A375 (cell line): Measurements from ENCODE around the genes PUSL1, ATAD3C and CALML6.

DNA sequence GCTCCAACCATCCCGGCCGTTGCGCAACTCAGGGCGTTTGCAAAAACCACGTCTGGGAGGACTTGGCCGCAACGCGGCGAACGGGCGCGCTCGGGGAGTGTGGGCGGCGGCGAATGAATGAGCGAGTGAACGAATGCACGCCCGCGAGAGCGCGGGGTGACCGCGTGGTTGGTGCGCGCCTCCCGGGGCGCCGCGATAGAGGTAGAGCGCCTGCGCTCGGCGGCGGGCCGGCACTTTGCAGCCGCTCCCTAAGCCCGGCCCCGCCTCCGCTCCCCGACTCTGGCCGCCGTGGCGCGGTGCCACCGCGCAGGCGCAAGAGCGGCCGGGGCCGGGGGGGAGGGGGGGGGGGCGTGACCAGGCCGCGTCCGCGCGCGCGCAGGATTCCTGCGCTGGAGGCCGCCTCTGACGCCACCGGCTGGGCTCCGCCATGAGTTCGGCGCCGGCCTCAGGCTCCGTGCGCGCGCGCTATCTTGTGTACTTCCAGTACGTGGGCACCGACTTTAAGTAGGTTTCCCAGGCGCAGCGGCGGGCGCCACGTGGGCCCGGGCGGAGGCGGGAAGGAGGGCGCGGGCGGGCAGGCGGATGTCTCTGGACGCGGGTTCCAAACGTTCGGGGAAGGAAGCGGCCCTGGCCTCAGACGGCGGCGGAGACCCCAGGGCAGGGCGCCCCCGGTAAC is at the start of gene PUSL1:
Gene PUSL1 (plus strand): TSS at position 381 of the 676 bp plus-strand sequence.
- RAMPAGE, long total RNA: no peak

DNA sequence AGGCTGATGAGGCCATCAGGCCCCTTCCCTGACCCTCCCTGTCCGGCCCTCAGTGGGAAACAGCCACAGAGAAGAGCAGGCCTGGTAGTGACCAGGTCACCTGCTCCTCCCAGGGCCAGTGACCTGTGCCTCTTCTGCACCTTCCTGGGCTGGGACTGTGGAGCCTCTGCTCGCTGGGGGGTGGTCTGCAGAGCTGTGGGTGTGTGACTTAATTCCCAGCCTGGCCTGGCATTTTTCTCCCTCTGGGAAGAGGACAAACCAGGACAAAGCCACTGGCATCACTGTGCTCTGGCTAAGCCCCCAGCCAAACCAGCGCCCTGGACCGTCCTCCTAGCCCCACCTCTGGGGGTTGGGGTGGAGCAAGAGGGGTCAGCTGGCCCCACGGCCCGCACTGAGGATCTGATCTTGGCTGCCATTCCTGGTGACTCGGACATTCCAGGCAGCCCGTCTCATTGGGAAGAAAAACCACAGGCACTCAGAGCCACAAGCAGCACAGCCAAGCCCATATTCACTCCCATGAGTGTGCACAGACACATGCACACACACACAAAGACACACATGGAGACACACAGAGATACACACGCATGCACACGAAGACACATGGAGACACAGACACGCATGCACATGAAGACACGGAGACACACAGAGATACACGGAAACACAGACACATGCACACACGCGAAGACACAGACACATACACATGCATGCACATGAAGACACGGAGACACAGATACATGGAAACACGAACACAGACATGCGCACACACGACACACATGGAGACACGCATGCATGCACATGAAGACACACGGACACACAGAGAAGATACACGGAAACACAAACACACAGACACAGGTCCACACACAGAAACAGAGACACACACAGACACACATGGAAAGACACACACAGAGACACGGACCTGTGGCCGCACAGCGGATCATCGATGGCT is 2.2 kb upstream of the MXRA8 start:
- RAMPAGE, long total RNA: no peak

- RAMPAGE, long total RNA: no peak
Observed at GRCh38 chr1:1406210-1407119, 628 bp downstream of the MRPL20 start.

- RAMPAGE, long total RNA: no peak
Observed at GRCh38 chr1:1449339-1449793, at the start of gene ATAD3C. Gene ATAD3C, plus strand, starts transcription at chr1:1449689.

- RAMPAGE, long total RNA: no peak
Observed at GRCh38 chr1:1472696-1473268, 1.2 kb downstream of the ATAD3B start.

GRCh38 chr1:1477736-1478863 is 6.5 kb downstream of the ATAD3B start:
- RAMPAGE, long total RNA: no peak

- RAMPAGE, long total RNA: no peak
Observed at GRCh38 chr1:1573591-1574776, 679 bp downstream of the SSU72 start.

- RAMPAGE, long total RNA: no peak
Observed at GRCh38 chr1:1597297-1597905, 2.5 kb downstream of the FNDC10 start.

DNA sequence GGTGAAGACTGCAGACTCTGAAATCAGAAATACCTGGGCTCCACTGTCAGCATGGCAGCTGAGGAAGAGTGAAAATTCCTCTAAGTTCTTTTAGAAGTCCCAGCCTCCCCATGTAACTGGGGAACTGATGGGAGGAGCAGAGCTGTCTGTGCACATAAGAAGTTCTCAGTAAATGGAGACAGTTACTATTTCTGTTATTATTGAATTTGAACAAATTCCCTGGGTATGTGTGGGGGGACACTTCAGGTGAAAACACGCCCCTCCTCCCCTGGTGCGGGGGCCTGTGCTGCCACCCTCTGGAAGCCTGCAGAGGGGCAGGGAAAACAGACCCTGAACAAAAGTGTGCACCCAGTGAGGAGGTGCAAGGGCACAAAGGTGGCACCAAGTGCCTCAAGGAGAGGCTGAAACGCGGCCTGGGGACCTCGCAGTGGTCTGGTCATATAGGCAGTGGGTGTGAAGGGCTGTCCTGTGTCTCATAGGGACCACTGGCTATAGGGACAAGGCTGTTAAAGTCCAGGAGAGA is 18.2 kb upstream of the NADK start:
- RAMPAGE, long total RNA: no peak

- RAMPAGE, long total RNA: no peak
Observed at GRCh38 chr1:1842740-1843265, 48.1 kb downstream of the GNB1 start.

DNA sequence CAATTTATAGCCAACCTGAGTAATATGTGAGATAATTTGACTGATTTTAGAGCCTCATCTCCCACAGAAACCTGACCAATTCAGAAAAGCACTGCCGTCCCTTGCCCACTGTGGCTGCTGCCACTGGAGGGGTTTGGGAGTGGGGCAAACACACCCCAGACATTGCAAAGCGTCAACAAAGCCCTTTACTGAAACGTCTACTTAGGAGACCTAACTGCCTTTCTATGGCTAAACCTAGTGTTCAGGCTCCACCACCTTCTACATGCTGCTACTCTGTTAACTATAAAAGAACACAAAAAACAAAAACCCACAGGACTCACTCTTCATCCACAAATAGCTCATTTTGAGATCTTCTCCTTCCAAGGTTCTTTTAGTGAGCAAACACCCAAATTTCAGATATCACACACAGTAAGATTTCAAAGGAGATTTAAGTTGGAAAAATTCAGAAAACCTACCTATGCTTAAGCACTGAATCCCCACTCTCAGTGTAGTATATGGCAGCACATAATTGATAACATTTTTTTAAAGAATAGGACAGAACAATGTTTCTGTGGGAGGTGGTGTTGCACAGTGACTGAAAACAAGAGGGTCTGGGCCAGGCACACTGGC is 27.5 kb downstream of the GNB1 start:
- RAMPAGE, long total RNA: no peak

DNA sequence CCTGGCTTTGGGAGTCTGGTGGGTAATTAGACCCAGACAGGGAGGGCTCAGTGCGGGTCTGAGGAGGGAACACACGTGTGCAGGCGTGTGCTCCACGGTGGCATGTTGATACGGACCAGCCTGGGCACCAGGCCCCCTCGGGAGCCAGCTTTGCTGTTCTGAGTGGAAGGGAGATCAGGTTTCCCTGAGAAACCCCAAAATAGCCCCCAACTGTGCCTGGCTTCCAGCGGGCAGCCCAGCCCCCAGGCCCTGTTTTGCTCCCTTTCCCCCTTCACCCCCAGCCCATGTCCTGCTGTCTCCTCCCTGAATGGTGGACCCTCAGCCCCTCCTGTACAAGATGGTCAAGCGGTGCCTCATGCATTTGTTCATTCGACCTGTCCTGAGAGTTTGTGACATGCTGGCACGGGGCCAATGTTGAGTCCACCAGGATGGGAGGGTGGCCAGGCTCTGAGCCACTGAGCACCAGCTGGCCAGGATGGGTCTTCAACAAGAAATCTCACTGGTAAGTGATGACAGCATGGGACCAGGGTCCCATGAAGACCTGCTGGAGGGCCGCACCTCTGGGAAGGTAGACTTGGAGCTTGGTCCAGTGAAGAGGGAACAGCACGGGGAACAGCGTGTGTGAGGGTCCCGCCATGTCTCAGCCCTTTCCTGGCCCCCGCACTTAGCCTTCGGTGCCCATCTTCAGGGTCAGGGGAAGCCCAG is at the start of gene CALML6:
Gene CALML6 (plus strand): TSS at position 455 of the 705 bp plus-strand sequence.
- RAMPAGE, long total RNA: no peak

DNA sequence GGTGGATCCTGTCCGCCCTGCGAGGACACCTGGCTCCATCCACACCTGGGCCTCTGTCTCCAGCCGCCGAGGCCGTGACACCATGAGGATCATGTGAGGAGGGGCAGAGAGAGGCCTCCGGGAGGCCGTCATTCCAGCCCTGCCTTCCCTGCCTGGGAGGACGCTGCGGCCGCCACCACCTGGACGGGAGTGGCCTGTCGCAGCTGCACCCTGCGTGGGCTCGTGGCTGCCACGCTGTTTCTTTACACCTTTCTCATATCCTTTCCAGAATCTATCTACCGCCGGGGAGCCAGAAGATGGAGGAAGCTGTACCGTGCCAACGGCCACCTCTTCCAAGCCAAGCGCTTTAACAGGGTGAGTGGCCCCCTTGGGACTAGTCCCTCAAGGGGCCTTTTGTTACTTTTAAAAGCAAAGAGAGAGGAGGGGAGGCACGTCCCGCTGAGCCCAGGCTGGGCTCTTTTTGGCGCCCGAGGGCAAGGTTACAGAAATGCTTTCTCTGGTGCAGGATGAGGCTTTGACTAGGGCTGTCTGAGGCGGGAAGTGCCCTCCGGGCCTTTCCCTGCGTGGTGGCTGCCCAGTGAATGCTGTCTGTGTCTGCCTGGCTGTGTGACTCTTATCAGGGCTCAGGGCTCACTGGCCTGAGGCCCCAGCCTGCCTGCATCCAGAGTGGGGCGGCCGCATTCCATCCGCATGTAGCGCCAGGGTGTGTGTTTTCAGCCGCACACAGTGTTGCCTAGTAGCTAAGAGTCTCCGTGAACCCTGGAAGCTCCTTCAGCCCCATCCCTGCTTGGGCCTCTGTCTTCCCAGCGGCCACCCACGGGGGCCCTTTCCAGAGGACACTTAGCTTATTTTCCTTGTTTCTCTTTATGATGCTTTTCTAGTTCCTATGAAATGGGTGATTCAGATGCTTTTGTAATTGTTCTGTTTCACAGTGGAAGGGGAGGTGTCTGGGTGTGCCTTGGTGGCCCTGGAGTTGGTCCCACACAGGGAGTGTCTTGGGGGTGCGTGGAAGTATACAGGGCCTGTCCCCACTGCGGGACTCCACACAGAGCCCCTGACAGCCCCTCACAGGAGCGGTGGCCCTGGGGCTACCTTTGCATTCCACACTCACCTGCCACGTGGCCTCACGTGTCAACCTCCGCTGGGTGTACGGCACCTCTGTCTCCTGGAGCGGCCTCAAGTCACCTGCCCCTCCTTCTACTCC is 59.2 kb downstream of the FAAP20 start:
- RAMPAGE, long total RNA: no peak

GRCh38 chr1:2182231-2182843 is 12.2 kb downstream of the FAAP20 start:
- RAMPAGE, long total RNA: no peak

DNA sequence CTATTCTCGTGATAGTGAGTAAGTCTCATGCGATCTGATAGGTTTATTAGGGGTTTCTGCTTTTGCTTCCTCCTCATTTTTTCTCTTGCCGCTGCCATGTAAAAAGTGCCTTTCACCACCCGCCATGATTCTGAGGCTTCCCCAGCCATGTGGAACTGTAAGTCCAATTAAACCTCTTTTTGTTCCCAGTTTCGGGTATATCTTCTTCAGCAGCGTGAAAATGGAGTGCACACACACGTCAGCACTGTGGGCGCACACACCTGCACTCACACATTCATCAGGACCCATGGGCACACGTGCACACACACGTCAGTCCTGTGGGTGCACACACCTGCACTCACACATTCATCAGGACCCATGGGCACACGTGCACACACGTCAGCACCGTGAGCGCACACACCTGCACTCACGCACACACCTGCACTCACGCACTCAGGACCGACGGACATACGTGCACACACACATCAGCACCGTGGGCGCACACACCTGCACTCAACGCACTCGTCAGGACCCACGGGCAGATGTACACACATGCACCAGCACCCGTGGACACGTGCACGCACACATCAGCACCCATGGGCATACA is 49.4 kb downstream of the SKI start:
- RAMPAGE, long total RNA: no peak

GRCh38 chr1:2284210-2284913 is 56.2 kb downstream of the SKI start:
- RAMPAGE, long total RNA: no peak

DNA sequence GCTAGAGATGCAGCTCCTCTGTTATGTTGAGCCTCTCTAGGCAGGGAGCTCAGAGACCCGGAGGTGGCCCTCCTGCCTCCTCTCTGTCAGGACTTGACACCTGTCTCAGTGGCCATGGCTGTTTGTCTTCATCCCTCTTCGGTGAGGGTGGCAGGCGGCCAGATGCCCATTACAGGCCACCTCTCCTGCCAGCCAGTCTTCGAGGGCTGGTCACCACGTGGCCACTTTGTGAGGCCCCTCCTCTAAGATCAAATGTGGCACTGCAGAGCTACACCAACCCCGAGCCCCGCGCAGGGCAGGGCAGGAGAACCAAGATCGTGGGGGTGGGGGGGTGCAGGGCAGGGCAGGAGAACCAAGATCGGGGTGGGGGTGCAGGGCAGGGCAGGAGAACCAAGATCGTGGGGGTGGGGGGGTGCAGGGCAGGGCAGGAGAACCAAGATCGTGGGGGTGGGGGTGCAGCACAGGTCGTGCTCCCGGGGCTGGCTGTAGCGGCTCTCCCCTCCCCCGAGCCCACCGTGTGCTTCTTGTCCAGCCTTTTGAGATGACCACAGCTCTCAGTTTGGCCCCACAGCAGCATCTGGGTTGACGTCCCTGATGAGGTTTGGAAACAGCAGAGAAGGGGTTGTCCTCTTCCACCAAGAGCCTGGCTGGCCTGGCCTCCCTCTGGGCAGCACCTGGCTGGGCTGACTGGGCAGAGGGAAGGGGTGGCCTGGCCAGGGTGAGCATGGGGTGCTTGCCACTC is 61.2 kb downstream of the SKI start:
- RAMPAGE, long total RNA: no peak

DNA sequence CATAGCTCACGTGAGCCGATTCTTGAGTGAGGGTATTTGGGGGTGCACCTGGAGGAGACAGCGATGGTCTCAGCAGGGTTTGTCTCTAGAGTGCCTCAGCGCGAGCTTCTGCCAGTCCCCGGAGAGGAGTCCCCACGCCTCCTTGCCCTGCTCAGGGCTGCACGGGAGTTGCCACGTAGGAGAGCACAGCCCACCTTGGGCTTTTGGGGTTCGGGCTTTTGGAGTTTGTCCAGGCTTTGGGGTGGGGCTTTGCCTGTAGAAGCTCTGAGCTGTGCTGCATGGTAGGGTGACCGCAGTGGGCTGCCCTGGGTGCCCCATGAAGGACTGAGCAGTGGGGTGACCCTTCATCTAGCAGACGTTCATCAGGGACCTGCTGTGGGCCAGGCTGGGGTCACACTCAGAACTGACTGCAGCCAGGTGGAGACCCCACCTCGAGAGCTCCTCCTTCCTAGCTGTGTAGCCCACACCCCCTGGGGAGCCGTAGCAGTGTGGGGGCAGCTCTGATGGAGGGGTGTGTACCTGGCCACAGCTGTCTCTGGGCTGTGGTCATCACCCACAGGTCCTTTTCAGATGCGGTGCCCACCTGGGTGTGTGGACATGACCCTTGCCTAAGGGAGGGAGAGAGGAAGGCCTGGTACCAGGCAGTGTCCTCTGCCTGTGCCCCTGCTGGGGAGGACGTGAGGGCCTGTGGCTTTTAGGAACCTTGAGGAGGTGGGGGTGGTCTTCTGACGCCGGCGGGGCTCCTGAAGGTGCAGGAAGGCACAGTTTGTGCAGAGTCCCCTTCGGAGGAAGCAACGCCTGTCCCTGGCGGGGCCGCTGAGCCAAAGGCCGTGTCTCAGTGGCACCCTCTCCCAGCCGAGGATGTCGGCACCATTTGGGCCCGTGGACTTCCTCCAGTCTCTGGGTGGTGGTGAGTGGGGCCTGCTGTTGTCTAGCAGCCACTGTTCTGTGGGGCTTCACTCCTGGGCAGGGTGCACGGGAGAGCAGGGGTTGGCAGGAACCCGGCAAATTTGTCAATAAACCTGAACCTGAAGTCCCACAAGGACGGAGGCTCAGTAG is 64.3 kb downstream of the SKI start:
- RAMPAGE, long total RNA: no peak

DNA sequence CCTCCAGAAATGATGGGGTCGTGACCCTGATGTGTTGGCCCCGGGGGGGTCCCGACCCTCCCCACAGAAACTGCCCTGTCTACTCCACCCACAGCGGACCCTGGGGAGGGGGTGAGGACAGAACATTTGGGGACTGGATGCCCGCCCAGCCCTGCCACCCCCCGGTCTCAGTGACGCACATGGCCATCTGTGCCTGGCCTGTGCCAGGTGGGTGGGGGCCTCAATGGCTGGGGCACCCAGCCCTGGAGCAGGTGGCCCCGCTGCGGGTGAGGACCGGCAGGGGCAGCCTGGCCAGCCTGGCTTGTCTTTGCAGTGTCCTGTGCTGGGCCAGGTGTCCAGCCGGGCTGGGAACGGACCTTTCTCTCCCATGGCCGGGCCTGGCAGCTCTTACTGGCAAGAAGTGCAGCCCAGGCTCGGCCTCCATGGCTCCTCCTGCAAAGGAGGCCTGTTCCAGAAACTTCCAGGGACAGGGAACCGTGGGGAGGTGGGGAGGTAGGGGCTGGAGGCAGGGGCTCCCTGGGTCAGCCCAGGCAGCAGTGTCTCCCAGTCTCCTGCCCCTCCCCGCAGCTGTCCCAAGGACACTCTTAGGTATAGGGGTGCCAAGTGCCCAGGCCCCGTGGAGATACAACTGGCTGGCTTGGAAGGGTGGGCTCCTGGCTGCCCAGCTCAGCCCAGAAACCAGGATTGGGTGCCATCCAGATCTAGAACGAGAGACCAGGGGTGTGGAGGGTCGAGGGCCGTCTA is 78.4 kb downstream of the MORN1 start:
- RAMPAGE, long total RNA: no peak

DNA sequence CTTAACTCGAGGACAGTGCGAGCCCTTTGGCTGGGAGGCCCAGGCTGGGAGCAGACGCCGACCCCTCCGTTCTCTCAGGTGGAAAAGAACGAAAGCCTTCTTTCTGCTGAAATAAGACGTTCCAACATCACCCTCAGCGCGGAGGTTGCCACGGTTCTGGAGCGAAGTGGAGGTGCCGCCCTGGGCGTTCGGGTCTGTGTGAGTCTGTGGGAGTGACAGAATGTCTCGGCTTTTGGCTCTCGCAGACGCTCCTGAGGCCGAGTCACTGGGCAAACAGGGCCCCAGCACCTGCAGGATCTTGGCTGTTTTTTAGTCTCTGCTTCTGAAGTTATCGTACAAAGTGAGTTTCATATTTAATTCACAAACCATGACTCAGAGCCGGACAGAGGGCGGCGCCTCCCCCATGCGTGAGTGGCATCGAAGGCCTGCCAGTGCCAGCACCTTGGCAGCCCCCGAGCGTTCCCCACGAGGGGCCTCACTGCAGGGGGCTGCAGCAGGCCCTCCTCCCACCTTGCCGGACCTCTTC is 56.6 kb downstream of the MORN1 start:
- RAMPAGE, long total RNA: no peak